ENCODE results near the genes DENND5B and PKP2.

DNA sequence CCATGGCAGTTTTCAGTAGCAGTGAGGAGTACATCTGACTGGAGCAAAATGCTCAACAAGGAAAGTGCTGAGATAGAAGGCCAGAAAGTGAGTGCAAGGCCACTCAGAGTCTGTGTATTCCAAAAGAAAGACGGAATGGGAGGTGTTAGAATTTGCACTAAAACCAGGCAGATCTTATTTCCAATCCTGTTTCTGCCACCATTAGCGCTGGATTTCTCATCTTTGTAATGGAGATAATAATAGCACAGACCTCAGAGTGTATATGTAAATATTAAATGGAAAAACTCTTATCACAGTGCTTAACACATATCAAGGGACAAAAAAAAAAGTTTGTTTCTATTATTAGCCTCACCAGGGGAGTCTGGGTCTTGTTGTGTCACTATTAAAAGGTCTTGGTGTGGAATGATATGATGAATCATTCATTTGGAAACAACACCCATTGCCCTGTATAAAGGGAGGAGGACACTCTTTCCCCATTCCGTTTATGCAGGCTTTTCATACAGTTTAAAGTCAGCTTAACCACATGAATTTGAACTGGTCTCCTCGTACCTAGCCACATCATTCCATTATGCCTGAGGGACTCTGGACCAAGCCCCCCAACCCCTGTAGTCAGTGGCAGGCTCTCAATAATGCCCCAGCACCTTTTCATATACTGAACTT, 349.6 kb downstream of the IPO8 start:
- PRO-cap, result no peak

DNA sequence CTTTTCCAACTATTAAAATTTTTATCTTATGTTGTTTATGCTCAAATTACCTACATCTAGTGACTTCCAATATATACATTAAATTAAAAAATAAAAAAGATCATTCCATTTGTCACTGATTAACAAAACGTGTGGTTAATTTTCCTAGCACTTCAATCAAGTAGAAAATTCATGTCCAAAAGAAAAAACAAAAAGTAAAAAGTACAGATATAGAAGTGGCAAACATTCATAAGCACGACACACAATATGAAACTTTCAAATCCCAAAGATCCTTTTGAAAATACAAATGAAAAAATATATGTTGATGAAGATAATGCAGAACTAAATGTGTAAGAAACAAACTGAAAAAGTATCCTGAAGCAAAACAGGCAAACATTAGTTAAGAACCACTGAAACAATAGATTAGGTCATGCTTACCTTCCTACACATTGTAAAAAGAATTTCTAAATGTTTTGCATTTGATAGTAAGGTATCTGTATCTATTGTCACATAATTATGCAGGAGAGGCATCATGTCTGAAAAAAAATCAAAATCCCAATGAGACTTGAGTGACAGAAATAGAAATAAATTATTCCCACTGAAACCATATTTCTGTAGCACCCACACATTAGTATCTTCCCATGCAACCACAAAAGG, 43.8 kb downstream of the IPO8 start:
- PRO-cap, result no peak

GRCh38 chr12:31083759-31084135, 10.1 kb downstream of the DDX11 start:
- PRO-cap, result no peak

GRCh38 chr12:31100297-31100755, 26.7 kb downstream of the DDX11 start:
- PRO-cap, result no peak

DNA sequence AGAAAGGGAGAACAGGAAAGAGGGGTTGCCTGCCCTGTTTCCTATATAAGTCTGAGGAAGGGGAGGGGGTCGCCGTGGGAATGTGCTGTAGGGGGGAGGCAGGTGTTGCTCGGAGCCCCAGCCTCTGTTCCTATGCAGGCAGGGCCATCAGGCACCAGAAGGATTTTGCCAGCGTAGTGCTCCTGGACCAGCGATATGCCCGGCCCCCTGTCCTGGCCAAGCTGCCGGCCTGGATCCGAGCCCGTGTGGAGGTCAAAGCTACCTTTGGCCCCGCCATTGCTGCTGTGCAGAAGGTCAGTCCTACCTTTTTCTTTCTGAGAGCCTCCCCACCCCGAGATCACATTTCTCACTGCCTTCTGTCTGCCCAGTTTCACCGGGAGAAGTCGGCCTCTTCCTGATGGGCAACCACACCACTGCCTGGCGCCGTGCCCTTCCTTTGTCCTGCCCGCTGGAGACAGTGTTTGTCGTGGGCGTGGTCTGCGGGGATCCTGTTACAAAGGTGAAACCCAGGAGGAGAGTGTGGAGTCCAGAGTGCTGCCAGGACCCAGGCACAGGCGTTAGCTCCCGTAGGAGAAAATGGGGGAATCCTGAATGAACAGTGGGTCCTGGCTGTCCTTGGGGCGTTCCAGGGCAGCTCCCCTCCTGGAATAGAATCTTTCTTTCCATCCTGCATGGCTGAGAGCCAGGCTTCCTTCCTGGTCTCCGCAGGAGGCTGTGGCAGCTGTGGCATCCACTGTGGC, 29.9 kb downstream of the DDX11 start:
- PRO-cap, result no peak

DNA sequence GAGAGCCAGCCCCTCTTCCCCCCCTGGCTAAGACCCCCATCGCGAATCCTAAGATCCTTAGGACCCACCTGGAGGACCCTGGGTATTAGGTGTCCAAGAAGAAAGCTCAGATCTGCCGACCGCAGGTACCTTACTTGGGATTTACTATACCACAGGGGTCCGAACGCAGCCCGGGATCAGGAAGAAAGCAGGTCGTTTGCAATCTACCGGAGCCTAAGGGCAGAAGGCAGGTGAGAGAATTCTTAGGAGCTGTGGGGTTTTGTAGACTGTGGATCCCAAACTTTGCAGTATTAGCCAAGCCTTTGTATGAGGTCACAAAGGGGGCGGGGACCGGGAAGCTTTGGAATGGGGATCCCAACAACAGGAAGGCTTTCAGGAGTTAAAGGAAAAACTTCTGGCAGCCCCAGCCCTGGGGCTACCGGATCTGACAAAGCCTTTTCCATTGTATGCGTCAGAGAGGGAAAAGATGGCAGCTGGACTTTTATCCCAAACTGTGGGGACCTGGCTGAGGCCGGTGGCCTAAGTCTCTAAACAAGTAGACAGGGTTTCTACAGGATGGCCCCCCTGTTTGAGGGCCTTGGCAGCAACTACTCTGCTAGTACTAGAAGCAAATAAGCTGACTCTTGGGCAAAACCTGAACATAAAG, 47.5 kb downstream of the DDX11 start:
- PRO-cap, result no peak

- PRO-cap, result no peak
These were observed 65.6 kb downstream of the DENND5B start for GRCh38 chr12:31525394-31525713.

GRCh38 chr12:31586630-31587290, 4.2 kb downstream of the DENND5B start:
- PRO-cap, result no peak

GRCh38 chr12:31590665-31591369, at the start of gene DENND5B:
Gene DENND5B (minus strand): TSS chr12:31591136.
- PRO-cap, result bidirectional peak, plus-strand start at chr12:31591292, minus-strand start at chr12:31590994

- PRO-cap, result no peak
These were observed 17.9 kb upstream of the ETFBKMT start for GRCh38 chr12:31641353-31642191.

DNA sequence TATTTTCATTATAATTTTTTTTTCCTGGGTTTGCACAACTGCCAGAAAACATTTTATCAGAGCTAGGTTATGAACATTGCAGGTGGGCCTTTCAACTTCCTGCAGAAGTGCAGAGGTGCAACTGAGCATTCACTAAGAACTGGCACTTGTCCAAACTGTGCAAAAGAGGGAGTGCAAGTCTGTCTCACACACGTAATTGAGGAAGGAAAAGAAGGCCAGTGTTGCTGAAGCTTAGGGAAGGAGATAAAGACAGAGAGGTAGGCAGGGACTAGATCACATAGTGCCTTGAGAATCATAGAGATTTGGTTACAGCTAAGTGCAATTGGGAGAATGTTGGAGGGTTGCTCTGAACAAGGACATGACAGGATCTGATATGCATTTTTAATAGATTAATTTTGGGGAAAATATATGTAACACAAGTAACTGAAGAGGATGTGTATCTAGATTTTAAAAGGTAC, 14.1 kb upstream of the AMN1 start:
- PRO-cap, result no peak

DNA sequence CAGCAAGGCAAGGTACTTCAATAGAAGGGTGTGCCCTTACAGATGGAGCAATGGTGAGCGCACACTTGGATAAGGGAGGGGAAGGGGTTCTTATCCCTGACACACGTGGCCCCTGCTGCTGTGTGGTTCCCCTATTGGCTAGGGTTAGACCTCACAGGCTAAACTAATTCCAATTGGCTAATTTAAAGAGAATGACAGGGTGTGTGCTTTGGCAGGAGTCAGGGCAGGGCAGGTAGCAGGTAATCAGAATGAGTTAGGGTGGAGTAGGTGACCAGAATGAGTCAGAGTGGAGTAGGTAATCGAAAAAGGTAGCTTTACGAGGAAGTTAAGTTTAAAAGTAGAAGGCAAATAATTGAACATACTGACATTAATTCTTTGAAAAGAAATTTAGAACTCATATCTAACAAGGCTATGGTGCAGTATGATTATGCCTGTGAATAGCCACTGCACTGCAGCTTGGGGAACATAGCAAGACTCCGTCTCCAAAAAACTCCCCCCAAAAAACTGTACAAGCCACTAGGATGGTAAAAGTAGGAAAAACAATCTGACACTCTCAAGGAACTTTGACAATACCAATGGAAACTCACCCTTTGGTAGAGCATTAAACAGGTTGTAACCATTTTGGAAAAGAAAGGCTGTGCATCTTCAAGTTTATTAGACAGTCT, 15.7 kb upstream of the AMN1 start:
- PRO-cap, result no peak

- PRO-cap, result no peak
These were observed 68.3 kb upstream of the H3-5 start for GRCh38 chr12:31860284-31860820.

- PRO-cap, result no peak
These were observed 2.9 kb downstream of the RESF1 start for GRCh38 chr12:31961925-31962640.

- PRO-cap, result no peak
These were observed 24.1 kb downstream of the RESF1 start for GRCh38 chr12:31982859-31984220.

DNA sequence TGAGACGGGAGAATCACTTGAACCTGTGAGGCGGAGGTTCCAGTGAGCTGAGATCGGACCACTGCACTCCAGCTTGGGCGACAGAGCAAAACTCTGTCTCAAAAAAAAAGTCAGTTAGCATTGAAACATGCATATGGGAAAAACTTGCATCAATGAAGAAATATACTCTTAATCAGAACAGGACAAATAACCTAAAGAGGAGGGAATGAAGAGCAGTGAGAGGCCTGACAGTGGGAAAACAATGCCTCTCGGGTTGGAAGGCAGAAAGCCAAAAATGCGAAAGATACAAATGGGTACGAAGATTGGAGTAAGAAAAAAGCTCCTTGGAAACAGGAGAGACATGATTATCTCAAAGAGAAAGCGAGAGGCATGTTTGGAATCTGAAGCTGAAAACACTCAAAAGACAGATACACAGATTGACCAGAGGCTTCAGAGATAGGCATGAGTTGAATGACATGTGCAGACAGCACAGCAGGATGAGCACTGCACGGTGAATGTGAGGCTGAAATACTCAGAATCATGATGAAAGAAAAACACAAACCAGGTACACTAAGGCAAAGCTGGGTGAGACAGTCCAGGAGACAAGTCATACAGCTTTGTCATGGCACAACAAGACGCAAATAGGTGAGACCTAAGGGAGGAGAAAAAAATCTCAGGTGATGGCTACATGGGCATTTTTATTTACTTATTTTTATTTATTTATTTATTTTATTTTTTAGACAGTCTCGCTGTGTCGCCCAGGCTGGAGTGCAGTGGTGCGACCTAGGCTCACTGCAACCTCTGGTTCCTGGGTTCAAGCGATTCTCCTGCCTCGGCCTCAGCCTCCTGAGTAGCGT, 30.8 kb downstream of the RESF1 start:
- PRO-cap, result no peak

DNA sequence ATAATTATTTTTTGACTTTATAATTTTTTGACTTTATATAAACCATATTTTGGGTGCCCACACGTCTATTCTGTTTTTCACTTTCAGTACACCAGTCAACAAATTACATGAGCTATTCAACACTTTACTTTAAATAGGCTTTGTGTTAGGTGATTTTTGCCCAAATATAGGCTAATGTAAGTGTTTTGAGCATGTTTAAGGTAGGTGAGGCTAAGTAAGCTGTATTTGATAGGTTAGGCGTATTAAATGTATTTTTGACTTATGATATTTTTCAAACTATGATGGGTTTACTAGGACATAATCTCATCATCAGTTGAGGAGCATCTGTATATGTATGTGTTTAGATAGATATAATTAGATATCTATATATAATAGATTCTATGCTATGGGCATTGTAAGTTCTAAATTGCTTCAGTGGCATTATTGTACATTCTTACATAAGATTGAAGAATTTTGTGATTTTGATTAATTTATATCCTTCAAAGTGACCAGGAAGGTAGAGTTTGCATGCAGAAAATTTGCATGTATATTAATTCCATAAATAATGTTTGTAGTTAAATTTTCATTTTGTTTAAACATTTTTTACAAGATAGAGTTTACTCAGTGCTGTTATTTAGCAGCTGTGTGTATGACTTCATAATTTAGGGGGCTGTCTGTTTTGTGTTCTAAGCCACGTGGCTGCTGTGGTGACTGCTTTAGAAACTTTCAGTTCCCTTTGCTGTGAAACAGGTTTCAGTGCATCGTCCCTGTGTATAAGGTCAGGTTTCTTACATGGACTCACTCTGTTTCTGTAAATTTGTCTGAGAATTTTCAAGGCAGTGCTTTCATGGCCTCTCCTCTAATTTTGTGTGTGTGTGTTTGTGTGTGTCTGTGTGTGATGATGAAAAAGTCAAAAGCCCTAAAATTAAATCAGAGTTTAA, 32.1 kb downstream of the BICD1 start:
- PRO-cap, result no peak

GRCh38 chr12:32581635-32582462, 97.3 kb upstream of the DNM1L start:
- PRO-cap, result no peak

DNA sequence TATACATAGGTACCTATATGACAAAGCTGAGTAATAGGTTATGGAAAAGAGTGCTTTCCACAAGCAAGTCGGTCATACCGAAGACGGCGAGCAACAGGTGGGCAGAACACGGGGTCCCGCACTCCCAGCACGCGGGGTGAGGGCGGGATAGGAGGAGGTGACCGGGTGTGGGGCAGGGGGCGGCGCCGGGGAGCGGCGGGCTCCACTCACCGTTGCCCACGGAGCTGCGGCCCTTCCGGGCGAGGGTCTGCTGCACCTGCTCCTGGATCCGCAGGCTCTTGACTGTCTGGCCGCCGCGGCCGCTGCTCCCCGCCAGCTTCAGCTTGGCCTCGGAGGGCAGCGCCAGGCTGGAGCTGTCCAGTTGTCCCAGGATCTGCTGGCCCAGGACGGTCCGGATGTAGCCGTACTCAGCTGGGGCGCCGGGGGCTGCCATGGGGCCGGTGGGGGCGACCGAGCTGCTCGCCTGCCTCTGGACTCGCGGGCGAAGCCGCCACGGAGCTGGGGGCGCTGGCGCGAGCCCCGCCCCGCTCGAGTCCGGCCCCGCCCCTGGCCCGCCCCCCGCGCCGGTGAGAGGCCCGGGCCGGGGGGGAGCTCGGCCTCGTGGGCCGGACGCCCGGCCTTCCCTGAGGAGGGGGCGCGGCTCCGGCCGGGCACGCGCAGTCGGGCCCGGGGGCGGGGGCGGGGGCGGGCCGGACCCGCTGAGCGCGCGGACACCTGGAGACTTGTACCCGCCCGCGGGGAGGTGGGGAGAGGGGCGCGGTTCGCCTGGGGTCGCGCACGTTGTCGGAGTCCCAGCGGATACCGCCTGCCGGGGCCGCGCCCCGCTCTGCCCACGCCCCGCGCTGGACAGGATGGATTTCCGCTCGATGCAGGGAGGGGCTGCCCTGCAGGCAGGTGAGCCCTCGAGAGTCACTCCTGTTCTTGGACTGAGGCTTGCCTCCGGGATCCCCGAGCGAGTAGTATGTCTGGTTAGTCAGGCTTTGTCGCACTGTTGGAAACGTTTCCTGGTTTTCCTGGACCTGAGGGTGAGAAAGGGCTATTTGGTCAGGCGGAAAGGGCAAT, at the start of gene PKP2:
Gene PKP2 (minus strand): TSS at position 479 of the 1,062 bp plus-strand sequence.
- PRO-cap, result bidirectional peak, plus-strand start at position 701 of the sequence, minus-strand start at position 477 of the sequence

- PRO-cap, result unidirectional peak, plus-strand start at chr12:34218704; unidirectional peak, minus-strand start at chr12:34218908
These were observed 196.6 kb downstream of the ALG10 start for GRCh38 chr12:34218530-34219637.